Spinal cord (tissue), 3 donors: ENCODE data around the genes ABHD17C and CFAP161.

DNA sequence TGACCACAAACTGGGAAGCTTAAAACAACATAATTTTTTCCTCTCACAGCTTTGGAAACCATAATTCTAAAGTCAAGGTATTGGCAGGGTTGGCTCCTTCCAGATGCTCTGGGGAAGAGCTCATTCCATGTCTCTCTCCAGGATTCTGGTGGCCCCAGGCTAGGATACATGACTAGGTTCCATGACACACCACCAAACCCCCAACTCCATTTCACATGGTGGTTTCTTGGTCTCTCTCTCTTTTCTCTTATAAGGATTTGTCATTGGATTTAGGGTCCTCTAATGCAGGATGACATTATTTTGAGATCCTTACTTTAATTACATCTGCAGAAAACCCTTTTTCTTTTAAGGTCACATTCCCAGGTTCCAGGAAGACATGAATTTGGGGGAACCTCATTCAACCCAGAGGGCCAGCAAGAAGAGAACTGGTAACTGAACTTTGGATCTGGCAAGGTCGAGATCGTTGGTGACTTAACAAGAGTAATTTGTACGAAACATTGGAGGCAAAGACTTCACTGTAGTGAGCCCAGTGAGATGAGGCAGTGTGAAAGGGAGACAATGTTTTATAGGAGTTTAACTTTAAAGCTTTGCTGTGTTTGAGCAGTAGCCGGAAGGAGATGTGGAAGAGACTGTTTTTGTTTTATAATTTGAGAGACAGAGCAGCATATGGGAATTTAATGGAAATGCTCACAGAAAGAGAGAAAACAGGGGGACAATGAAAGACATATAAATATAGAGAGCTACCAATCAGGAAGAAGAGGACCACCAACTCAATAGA is 33.6 kb downstream of the TMED3 start:
- PRO-cap = no peak
- RAMPAGE, long total RNA = no peak

DNA sequence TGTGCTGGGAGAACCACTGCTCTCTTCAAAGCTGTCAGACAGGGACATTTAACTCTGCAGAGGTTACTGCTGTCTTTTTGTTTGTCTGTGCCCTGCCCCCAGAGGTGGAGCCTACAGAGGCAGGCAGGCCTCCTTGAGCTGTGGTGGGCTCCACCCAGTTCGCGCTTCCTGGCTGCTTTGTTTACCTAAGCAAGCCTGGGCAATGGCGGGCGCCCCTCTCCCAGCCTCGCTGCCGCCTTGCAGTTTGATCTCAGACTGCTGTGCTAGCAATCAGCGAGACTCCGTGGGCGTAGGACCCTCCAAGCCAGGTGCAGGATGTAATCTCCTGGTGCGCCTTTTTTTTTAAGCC is 59.0 kb downstream of the MINAR1 start:
- PRO-cap = no peak
- RAMPAGE, long total RNA = no peak

DNA sequence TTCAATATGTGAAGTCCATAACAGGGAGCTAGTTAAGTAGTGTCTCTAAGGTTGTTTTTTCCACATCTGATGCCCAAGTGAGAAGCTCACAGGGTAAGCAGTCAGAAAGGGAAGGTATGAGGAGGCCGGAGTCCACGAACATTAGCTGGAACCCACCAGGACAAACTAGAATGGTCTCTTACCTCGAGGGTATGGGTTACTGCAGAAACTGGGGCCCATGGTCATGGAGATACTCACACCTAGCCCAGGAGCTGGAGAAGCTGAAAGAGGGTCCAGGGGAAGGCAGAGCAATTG is 75.0 kb downstream of the MINAR1 start:
- PRO-cap = no peak
- RAMPAGE, long total RNA = no peak

DNA sequence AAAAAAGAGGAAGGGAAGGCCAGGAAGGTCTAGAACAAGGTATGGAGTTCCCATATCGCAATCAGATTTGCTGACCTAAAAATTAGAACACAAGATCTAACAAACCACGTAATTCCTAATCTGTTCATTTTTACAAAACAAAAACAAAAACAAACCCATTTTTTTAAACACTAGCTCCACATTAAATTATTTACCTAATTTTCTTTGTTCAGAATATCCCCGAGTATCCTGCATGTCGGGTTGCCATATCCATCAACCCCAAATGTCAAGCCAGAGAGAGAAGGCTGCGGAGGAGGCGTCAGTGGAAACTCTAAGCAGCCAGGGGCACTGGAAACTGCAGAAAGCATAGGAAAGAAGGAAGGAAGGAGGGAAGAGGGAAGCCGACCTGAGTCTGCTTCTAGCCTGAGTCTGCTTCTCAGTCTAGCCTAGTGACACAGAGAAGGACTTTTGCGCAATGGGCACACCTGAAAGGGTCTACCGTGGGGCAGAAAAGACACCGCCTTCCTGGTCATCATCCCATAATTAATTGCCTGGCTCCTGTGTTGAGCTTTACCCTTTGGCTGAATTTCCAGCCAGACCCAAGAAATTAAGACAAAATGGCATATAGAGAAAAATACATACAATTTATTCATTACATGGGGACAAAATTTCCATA is 10.6 kb downstream of the BCL2A1 start:
- PRO-cap = no peak
- RAMPAGE, long total RNA = no peak

- PRO-cap = no peak
- RAMPAGE, long total RNA = no peak
These were observed 17.7 kb upstream of the BCL2A1 start for GRCh38 chr15:79988701-79989118.

DNA sequence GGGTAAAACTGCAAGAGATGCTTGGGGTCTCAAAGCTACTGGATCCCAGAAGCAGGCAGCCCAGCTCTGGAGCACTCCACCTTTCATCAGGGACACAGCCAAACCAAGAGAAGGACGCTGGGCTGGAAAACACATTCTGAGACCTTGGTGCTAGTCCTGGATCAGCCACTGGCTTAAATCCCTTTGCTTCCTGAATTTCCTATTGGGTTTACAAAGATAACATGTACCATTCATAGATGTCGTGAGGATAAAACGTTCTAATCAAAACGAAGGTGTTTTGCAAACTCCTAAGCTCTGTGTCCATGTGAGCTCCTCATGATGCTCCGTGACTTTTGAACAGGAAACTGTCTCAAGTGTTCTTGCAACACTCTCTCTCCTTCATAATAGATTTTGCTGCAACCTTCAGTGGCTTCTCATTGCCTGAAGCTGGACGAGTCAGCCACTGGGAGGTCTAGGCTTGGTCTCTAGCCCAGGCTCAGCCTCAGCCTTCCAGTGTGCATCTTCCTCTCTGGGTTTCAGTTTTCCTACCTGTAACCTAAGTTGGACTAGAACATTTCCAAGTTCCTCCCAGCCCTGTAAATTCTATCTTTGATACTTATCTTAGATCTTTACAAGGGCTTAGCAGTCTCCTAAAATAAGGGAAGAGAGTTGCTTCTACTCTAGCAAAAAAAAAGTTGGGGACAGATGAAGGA is 18.6 kb upstream of the BCL2A1 start:
- PRO-cap = no peak
- RAMPAGE, long total RNA = no peak

DNA sequence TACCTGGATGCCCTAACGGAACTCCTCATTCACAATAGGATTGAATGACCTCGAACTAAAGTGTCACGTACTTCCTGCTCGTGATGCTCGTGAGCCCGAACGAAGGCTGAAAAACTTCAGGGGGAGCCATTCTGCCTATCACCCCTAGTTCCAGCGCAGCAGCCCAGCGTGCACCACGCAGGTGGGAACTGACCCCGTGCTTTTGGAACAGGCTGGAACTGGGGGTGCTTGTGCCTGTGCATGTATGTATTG is 745 bp upstream of the ZFAND6 start:
- PRO-cap = no peak
- RAMPAGE, long total RNA = no peak

DNA sequence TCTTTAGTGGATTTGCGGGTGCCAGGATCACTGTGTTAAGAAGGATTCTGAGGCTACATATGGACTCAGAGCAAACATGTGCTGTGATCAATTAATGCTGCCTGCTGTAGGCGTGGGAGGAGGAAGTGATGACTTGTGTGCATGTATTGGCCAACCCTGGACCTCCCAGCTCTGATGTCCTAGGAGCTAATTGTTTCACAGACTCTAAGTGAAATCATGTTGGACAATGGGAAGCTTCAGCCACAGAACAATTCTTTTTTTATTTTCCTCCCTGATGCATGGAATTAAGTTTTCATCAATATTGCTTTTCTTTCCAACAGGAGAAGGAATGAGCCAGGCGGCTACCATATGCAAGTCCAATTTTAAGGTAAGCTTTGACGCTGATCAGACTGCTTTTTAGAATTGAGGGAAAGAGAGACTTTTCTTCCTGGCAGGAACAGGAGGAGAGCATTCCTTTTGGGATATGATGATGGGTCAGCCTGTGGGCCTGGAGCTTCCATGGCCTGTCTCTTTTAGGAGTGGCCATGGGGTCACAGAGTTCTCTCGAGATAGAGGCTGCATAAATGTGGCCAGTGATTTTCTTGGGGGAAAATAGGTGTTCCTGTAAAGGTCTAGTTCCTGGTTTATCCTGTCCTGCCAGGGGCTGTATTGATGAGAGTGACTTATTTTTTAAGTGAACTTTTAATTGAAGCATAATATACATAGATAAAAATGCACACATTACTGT is 24.6 kb downstream of the FAH start:
- PRO-cap = no peak
- RAMPAGE, long total RNA = no peak

- PRO-cap = no peak
- RAMPAGE, long total RNA = no peak
These were observed 5.6 kb downstream of the CTXND1 start for GRCh38 chr15:80246261-80246932.

- PRO-cap = no peak
- RAMPAGE, long total RNA = no peak
These were observed 1.1 kb downstream of the CTXND1 start for GRCh38 chr15:80250806-80251373.

GRCh38 chr15:80259567-80260381 is 7.8 kb upstream of the CTXND1 start:
- PRO-cap = no peak
- RAMPAGE, long total RNA = no peak

- PRO-cap = no peak
- RAMPAGE, long total RNA = no peak
These were observed 12.9 kb upstream of the ABHD17C start for GRCh38 chr15:80682000-80682874.

DNA sequence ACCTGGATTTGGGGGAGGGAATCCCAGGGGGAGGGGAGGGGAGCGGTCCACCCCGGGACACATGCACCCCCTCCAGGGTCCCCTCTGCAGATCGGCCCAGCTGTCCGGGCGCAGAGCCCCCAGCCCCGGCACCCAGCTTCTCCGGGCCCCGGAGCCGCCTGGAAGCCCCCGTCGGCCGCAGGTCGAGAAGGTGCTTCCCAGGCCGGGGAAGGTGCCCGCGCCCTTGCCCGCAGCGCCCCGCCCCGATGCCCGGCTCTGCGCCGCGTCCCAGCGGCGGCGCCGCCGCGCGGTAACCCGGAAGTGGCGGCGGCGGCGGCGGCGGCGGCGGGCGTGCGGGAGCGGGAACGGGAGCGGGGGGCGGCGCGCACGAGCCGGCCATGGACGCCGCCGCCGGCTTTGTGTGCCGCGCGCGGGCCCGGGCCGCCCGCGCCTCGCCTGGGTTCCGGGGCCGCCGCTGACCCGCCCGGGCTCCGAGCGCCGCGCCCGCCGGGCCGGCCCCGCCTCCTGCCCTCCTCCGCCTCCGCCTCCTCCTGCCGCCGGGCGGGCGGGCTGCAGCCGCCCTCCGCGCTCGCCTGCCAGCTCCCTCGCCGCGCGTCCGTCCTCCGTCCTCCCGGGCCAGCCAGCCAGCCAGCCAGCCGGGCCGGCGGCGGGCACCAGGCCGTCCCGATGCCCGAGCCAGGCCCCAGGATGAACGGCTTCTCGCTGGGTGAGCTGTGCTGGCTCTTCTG is at the start of gene ABHD17C:
TSS of gene ABHD17C (plus strand) at position 547 of the 728 bp plus-strand sequence.
- PRO-cap = no peak
- RAMPAGE, long total RNA = no peak

DNA sequence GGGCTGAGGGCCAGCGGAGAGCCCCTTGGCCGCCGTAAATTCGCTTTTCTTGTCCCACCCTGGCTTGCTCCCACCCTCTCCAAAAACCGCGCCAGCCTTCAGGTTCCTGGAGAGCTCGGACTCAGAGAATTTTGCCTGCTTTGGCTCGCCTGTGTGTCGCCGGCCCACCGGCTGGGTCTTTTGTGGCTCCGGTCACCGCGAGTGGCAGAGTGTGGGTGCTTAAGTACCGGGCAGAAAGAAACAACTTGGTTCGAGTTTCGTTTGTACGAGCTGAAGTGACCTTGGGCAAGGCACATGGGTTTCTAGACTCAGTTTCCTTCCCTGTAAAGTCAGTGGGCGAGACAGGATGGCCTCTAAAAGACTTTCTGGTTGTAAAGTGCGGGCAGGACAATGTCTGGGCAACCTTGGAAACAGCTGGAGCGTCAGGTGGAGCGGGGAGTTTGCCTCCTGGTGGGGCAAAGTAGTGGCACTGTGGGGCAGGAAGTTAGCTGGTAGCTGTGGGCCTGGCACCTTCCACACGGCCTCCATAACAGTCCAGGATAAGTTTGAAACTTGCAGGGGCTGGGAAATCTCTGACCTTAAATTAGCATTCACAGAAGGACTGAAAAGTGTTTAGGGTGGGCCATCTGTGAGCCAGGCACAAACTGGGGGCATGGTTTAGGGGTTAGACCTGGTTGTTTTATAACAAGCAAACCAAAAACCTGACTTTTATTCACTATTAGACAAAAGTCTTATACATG is 1.2 kb downstream of the ABHD17C start:
- PRO-cap = no peak
- RAMPAGE, long total RNA = no peak

DNA sequence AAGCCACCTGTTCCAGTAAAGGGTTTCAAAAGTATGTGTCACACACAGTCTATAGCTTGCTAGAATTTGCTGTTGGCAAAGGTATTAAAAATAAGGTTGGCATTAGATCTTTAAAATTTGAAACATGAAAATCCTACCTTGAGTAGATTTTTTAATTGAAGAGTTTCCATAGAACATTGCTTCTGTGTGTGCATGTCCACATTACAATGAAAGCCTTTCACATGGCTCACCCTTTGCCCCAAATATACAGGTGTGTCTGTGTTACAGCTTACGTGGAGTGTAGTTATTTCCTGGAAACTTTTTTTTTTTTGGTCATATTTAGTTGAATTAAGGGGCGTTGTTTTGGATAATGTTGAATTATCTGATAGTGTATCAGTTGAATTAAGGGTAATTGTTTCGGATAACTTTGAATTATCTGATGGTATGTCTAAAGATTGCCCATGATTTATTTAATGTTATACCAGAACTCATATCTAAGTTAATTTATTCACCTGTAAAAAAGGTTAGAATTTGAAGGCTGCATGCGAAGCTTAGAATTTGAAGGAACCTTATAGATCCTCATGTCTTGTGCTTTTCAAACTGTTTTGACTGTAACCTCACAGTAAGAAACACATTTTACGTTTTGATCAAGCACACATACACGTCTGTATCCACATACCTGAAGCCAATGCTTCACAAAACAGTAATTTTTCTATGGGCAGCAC is 2.4 kb downstream of the ABHD17C start:
- PRO-cap = no peak
- RAMPAGE, long total RNA = no peak

DNA sequence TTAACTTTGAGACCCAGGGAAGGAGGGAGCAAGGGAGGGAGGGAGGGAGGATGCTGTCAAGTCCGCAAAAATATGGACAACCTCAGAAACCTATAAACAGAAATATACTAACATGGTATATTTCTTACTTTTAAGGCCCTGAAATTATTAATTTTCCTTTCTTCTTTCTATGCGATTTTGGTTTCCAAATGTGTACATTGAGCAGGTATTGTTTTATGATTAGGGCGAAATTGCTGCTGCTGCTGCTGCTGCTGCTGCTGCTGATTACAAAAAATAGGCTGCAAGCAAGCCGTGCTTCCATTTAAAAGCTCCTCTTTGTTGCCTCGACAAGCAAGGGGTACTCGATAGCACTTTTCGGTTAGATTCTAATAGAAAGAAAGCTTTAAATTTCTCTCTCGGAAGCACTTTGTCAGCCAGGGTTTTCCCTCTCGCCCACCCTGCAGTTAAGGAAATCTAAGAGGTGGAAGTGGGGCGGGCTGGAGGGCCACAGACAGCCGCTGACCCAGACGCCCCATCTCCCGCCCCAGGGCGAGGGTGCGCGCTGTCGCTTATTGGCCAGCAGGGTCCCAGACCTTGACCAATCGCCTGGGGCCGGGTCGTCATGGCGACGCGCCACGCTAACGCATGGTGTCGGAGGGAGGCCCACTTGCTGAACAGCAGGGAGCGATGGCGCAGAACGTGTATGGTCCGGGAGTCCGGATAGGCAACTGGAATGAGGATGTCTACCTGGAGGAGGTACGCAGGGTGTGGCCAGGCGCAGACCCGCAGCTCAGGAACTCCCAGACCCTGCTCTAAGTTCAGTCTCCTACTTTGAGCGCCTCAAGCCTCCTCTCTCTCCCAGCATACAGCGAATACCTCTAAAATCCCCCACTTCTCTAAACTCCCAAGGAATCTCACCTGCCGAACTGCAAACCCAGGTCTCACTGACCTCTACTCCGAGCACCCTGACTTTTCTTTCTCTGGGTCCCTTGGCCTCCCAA is at the start of gene CFAP161:
TSS of gene CFAP161 (plus strand) at position 607 of the 980 bp plus-strand sequence.
- PRO-cap = no peak
- RAMPAGE, long total RNA = no peak

DNA sequence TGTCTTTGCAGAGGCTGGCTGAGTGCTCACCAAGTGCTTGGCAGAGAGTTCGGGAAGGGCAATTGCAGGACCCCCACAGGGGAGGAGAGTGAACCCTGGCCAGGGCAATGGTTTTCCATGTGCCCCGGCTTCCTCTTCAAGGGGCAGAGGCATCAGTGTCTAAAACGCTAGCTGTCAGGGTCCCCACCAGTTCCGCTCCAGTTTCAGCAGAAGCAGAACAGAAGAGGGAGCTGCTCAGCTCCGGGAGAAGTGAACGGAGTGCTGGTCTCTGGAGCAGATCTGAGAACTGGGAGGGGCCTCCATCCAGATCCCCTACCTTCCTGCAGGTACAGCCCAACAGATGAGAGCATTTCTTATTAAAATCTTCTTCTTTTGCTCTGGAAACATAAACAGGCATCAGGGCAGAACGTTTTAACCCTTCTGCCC is 13.6 kb upstream of the IL16 start:
- PRO-cap = no peak
- RAMPAGE, long total RNA = no peak

- PRO-cap = no peak
- RAMPAGE, long total RNA = no peak
These were observed 62.6 kb downstream of the STARD5 start for GRCh38 chr15:81261288-81261751.

DNA sequence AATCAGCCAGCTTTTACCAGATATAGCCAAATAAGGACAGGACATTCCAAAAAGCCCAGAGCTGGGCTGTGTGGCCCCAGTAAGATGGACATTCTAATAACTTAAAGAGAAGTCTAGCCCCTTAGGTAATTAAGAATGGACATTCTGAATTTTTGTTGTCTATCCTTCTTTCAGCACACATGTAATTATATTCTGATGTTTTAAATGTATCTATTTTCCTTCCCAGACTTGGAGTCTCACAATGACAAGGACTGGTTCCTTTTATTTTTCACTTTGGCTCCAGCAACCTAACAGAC is 48.1 kb downstream of the STARD5 start:
- PRO-cap = no peak
- RAMPAGE, long total RNA = no peak

GRCh38 chr15:81797457-81797780 is 248.4 kb downstream of the MEX3B start:
- PRO-cap = no peak
- RAMPAGE, long total RNA = no peak